ENCODE results near the genes BIRC7, PTK6, HELZ2 and TPD52L2.

DNA sequence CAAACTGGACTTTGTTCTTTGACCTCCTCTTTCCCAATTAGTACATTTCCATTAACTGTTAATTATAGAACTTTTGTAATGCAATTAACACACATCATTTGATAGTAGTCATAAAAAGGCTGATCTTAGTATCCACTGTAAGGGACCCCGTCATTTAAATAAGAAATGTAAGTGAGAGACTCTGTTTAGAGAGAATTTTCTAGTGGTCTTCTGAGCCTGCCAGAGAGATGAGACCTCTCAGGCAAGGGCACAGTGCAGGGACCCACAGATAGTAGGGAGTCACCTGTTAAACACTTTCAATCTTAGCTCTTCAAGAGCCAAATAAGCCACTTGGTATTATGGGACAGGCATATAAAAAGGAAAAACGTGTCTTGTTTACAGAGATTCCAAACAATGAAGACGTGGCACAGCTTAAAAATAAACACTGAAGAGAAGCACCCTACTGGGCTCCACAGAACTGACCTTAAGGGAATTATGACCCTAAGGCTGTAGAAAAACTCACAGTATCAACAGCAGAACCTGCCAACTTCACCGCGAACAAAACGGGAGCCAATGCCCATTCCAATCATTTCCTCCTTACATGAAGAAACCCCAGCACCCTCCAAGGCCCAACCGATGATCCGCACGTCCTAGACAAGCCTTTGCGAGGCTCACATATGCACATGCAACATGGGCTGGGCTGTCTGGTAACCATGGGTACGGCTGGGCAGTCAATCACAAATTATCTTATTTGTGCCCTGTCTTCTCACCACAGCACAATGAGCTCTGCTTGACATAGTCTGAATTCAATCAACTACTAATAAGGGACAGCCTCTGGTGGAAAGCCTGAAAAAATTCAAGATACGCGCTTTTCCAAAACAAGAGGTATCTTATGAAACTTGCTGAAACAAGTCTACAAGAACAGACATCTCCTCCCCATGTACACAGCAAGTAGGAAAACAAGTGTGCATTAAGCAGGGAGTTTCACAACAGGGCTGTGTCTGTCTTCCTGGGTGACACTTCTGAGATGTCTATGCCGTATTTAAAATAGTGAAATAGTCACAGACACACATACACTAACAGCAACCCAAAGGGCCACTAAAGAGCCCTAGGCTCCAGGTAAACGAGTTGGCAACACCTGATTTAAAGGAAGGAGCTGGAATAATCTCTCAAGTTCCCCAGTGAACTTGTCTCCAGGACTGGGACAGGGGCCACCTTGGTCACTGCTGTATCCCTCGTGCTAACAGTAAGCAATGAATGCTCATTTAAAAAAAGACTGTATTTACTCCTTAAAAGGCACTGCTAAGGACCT is 1.8 kb downstream of the DIDO1 start:
- PRO-cap = no peak

DNA sequence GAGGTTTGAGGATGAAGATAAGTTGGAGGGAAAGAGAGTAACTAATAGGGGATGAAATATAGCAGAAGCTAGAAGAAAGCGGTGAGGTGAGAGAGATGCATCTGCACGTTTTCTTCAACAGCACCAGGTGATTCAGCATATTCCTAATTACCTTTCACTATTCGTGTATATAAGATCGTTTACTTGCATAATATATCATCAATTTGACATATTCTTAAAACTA is 5.9 kb upstream of the SLC17A9 start:
- PRO-cap = no peak

DNA sequence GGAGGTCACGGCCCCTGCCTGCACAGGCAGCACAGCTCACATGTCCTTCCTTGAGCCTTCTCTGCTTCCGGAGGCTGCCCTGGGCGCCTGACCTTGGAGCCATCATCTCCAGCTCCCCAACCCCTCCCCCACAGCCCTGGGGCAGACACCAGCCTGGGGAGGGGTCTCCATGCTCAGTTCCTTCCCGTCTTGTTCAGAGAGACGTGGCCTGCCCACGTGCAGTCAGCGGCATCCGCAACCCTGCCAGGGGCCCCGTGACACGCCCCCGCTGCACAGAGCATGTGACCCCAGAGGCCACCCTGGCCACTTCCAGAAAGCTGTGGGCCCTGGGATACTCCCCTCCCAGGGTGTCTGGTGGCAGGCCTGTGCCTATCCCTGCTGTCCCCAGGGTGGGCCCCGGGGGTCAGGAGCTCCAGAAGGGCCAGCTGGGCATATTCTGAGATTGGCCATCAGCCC is at the start of gene BIRC7:
Gene BIRC7 (plus strand): TSS at position 306 of the 456 bp plus-strand sequence.
- PRO-cap = no peak

DNA sequence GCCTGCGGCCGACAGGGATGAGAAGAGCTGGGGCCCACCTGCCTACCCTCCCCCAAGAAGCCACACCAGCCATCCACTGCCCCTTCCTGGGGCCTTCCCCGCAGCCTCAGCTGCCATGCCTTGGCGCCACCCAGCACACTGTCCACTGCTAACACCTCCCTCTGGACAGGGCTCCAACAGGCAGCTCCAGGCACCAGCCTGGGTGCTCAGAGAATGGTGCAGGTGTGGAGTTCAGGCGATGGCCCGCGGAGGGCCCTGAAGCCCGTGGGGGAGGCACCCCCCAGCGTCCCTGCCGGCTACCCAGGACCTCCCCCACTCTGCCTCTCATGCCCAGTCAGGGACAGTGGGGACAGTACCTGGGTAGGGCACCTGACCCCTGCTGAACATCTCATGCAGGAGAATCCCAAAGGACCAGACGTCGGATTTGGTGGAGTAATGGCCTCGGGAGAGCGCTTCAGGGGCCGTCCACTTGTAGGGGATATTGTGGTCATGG is 7.4 kb downstream of the PTK6 start:
- PRO-cap = no peak

- PRO-cap = bidirectional peak, plus-strand start at chr20:63537402, minus-strand start at chr20:63537376
These were observed at the start of gene PTK6 for GRCh38 chr20:63537140-63537628. PTK6 (minus strand) TSS chr20:63537376.

GRCh38 chr20:63573987-63575059 is at the start of gene HELZ2:
HELZ2 (minus strand) TSS chr20:63574239.
- PRO-cap = bidirectional peak, plus-strand start at chr20:63574330, minus-strand start at chr20:63574239

DNA sequence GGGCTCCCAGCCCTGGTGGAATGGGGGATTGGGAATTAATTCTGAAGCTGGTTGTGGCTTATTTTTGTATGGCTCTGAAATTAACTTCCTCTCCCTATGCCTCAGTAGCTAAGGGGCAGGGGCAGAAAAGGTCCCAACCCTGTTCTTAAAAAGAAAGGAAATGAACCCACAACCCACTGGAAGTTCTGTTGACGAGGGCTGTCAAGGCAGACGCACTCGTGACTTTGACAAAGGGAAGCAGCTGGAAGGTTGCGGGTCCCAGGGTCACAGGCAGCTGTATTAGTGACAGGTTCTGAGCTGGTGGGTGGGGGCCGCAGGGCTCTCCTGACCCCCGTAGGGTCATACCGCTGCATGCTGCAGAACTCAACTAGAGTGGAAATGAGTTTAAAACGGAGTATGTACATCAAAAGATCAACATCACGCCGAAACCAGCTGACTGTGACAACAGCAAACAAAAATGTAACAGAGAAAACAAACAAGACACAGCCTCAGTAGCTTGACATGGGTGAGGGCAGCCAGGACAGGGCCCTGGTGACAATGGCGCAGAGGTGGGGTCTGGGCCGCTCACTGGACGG is 14.1 kb upstream of the HELZ2 start:
- PRO-cap = no peak

- PRO-cap = no peak
These were observed 14.7 kb upstream of the HELZ2 start for GRCh38 chr20:63588649-63589311.

- PRO-cap = no peak
These were observed 924 bp downstream of the STMN3 start for GRCh38 chr20:63652043-63652956.

GRCh38 chr20:63734073-63734930 is 2.2 kb upstream of the LIME1 start:
- PRO-cap = no peak

GRCh38 chr20:63746851-63747384 is 7.3 kb downstream of the SLC2A4RG start:
- PRO-cap = no peak

DNA sequence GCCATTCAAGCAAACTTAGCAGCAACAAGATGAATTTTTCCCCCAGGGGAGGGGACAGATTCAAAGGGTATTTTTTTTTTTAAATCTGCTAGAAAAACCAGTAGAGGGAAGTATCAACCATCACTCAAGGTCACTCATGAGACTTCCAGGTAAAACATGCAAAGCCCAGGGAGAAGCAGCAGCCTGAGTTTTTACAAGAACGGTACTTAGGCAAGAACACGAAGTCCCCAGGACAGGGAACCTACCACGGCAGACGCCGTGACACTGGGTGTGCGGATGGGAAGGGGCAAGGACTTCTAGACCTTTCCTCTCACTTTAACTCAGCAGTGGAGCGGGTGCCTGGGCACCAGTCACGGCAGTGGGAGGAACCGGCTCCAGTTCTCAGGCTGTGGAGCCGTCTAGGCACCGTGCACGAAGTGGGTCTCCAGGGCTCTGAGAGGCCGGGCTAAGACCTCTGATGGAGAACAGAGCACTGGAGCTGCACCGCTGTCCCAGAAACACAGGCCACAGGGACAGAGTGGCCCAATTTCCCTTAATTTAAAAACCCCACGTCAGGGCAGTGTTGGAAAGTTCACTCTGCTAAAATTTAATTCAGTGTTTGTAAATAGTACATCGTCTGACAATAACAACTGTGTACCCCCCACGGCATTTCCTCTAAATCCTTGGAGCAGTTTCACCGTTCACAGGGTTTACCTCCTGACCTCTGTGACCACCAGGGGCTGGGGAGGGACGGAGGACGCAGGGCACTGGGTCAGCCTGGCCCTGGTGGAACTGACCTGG is 2.4 kb downstream of the ZBTB46 start:
- PRO-cap = no peak

GRCh38 chr20:63829728-63830812 is 994 bp downstream of the ZBTB46 start:
- PRO-cap = no peak

- PRO-cap = no peak
These were observed 1.2 kb upstream of the ZBTB46 start for GRCh38 chr20:63831994-63832882.

DNA sequence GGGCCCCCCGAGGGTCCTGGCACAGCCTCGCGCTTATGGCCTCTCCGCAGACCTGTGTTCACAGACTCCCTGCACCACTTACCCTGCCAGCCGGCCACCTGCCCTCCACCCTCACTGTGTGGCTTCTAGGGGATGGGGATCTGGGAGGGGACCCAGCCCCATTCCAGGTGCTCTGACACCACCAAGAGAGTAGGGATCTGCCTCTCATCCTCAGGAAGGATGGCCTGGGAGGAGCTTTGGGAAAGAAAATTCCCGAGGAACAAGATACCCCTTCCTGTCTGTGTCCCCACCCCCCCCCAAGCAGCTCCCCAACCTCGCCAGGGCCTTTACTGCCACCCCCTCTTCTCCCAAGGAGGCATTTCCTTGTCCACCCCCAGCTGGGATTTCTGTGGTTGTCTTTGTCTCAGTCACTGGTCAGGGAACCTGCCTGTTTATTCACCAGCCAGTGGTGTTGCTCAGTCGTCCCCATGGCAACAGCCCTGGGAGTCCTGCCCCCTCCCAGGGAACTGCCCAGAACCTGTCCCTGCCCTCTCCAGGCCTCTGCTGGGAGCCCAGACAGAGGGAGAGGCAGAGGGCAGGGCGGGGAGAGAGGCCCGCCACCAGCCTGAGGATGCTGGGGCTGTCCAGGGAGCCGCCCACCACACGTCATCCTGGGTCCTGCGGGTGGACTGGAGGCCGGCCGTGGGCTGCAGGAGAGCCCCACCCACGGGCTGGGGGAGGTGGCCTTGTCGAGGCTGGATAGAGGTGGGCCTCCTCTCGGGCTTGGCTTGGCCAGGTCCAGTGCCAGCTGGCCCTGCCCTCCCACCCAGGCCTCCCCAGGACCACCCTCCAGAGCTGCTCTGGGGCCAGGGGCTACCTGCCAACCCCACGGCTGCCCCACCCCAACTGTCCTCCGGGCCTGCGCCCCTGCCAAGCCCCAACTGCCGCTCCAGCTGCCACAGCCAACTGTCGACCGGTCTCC is 3.9 kb upstream of the ZBTB46 start:
- PRO-cap = no peak

GRCh38 chr20:63864794-63865748 is at the start of gene TPD52L2:
TPD52L2 (plus strand) TSS chr20:63865270.
- PRO-cap = bidirectional peak, plus-strand start at chr20:63865270, minus-strand start at chr20:63865038

DNA sequence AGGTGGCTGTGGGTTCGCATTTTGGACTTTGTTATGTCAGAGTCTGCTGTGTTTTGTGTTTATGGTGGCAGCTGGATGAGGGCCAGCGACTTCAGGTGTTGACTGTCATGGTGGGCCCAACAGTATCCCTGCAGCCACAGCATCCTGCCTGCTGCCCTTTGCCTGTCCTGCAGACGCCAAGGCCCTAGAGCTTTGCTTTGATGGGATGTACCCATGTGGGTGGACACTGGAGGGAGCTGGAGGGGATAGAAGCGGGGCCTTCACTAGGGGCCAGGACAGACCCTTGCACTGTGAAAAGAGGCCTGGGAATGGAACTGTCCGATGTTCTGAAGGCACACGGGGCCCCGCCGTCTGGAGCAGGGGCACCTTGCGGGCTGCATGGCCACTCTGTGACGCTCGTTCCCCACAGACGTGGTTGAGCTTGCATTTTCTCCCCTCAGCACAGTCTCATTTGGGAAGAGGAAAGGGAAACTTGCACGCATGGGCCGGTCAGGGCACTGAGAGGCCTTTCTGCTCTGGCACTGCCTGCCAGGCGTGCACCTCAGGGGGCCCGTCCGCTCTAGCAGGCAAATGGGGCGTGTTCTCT is 13.1 kb upstream of the DNAJC5 start:
- PRO-cap = no peak

GRCh38 chr20:63893493-63894102 is 1.3 kb upstream of the DNAJC5 start:
- PRO-cap = no peak

DNA sequence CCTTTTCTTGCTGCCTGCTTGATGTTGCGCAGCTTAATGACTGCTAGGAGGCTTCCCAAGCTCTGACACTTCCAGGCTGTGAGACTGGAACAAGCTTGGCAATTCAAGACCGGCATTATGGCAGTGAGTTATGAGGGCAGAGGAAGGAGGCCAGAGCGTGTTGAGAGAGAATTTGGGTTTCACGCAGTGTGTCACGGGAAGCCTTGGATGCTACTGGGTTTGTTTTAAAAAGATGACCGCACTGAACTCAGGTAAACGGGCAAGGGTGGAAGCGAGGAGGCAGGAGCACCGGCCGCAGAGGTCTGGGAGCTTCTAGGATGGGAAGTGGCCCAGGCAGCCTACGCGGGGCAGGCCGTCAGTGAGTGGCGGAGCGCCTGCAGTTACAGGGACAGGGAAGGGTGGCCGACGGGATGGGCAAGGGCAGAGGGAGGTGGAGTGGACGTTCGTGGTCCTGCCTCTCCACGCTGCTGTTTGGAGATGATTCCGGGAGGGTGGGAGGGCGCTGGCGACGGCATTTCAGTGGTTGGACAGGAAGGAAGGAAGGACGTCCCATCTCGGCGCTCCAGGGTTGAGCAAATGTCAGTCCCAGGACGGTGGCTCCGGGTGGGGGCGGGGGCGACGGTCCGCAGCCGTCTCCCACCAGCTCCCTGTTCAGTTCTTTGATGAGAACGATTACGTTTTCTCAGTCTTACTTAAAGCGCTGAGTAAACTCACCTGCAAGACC is 661 bp upstream of the DNAJC5 start:
- PRO-cap = no peak

DNA sequence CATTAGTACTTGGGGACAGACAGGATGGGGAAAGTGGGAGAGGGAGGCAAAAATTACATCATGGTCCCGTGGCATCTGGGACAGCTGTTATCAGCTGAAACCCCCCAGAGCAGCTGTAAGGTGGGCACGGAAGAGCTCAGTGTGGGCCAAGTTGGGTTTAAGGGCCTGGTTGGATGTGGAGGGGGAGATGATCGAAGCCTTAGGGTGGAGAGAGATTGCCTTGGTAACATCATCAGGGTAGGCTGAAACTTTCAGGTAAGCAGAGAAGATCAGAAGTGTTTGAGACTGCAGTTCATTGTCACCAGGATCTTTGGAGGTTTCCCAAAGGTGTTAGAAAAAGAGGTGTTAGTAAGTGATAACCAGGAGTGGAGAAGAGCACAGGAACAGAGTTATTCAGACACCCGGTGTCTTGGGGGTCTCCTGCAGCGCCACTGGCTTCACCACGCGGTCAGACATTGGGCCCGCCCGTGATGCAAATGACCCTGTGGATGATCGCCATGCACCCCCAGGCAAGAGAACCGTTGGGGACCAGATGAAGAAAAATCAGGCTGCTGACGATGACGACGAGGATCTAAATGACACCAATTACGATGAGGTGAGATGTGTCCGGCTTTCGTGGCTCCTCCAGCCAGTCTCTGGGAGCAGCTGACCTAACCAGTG is 1.8 kb downstream of the PRPF6 start:
- PRO-cap = no peak